Measurements from ENCODE around the gene HTR1D.

GRCh38 chr1:22536422-22536920 lies 26.8 kb upstream of the EPHA8 start:
- PRO-cap: no peak
- RAMPAGE, long total RNA: no peak
- RRBS: no CpG with 5 or more reads among the region's 10 CpGs

- PRO-cap: no peak
- RAMPAGE, long total RNA: no peak
- RRBS: 5% methylated on average over 6 of the region's 43 CpGs
Observed at GRCh38 chr1:22563664-22563966, 326 bp downstream of the EPHA8 start.

- PRO-cap: no peak
- RAMPAGE, long total RNA: no peak
- RRBS: no CpG with 5 or more reads among the region's 2 CpGs
Observed at GRCh38 chr1:22708668-22709054, 2.0 kb upstream of the EPHB2 start.

DNA sequence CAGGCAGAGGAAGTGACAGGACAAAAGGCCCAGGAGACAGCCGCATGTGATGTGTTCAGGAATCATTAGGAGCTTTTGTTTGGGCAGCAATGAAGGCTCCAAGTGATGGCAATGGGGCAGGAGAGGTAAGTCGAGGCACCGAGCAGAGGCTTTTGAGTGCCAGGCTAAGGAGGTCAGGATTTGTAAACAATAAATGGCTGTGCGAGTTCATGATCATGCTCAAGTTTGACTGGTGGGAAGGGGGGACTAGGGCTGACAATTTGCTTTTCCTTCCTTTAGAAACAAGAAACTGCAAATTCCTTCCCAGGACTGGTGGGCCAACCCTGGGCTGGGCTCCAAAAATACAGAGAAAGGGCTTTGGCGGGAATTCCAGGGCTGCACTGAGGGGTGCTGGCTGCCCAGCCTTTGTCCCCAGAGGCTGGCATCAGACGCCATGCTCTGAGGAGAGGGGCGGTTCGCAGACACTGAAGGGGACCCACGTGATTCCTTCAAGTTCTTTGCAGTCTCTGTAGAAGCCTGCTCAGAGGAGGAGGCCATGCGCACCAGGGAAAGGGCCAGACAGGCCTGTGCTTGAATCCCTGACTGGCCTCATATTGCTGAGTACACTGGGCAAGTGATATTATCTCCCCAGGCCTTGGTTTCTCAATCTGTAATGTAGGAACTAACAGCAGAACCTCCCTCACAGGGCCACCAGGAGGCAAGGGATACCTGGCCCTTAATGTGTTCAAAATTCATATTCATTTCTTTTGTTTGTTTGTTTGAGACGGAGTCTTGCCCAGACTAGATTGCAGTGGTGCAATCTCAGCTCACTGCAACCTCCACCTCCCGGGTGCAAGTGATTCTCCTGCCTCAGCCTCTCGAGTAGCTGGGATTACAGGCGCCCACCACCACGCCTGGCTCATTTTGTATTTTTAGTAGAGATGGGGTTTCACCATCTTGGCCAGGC lies 119.5 kb downstream of the EPHB2 start:
- PRO-cap: no peak
- RAMPAGE, long total RNA: no peak
- RRBS: no CpG with 5 or more reads among the region's 15 CpGs

DNA sequence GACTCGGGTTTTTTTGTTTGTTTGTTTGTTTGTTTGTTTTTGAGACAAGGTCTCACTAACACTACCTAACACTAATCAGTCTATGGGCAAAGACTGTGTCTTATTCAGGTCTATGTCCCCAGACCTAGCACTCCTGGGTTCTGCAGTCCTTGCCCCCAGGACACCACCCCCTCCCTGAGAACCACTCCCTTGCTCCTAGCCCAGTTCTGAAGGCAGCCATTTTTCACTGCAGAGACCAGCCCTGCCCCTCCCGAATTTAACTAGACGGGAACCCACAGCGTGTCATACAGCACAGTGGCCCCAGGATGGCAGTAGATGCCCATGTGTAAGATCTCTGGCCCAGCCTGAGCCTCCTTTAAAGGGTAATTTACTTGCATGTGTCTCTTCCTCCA lies 3.6 kb upstream of the LACTBL1 start:
- PRO-cap: no peak
- RAMPAGE, long total RNA: no peak
- RRBS: no CpG with 5 or more reads among the region's 4 CpGs

GRCh38 chr1:23093503-23093976 lies 74.3 kb downstream of the KDM1A start:
- PRO-cap: no peak
- RAMPAGE, long total RNA: no peak
- RRBS: no CpG with 5 or more reads among the region's 8 CpGs

DNA sequence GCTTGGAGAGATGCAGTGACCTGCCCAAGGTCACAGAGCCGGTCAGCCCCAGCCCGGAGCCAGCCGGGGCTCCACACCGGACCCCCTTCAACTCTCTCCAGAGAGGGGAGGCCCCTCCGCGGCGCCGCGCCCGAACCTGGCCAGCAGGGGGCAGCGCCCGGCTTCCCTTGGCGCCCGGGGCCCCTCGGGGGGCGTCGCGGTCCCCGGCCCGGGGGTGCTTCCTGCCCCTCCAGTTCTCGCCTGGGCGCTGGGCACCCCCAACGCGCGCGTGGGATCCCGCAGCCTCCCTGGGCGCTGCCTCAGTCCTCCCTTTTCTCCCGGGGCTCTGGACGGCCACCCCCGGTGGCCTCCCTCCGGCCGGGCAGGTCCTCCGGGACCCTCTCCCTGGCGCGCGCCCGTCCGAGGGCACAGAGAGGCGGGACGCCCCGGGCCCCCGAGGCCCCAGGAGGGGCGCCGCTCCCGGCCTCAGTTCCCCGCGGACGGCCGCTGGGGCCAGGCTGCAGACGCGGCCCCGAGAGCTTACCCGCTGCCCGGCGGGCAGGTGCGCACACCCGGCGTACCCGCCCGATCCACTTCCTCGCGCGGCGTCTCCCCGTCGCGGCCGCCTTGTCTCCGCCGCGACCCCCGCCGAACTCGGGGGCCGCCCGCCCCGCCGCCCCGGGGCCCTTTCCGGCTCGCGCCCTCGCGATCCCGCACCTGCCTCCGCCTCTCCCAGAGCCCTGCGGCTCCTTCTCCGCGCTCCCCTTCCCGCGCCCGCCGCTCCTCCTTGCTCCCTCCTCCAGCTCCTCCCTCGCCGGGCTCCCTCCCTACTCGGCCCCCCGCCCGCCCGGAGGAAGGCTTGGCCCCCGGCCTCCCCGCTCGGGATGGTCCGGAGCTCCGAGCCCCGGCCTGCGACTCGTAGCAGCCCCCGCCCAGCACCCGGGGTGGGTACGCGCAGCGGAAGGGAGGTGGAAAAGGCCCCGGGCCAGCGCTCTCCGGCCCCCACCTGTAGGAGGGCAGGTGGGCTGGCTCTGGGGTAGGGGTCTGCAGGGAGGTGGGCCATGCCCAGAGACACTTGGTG lies at the start of gene HTR1D:
Gene HTR1D, minus strand, starts transcription at position 735 of the 1,060 bp plus-strand sequence.
- PRO-cap: no peak
- RAMPAGE, long total RNA: no peak
- RRBS: 2% methylated on average over 56 of the region's 116 CpGs

DNA sequence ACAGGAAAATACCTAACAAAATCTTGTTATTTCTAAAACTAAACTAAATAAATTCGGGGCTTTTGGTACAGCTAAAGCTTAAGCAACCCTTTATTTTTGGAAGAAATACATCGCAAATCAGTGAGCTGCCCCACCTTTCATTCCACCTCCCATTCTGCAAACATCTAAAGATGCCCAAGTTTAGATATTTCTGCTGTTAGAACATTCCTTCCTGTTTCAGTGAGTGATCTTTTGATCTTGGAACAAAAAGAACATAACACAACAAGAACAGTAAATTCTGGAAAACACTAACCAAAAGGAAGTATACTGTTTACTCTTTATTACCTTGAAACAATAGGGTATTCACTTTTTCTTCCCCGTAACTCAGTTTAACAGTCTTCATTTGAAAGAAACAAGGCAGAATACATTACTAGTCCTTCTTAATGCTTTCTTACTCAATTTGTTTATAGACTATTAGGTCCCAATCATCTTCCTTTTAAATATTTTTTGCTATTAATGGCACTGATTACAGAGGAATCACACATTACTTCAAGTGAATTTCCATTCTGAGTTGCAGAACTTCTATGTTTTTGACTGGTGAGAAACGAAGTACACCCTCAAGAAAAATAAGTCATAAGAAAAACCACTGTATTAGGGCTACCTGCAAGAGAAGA lies 40.5 kb downstream of the HNRNPR start:
- PRO-cap: no peak
- RAMPAGE, long total RNA: no peak
- RRBS: no CpG with 5 or more reads among the region's 4 CpGs

- PRO-cap: no peak
- RAMPAGE, long total RNA: no peak
- RRBS: no CpG with 5 or more reads among the region's 4 CpGs
Observed at GRCh38 chr1:23321227-23321975, 22.7 kb downstream of the HNRNPR start.

- PRO-cap: no peak
- RAMPAGE, long total RNA: no peak
- RRBS: no CpG with 5 or more reads among the region's 11 CpGs
Observed at GRCh38 chr1:23366484-23367224, 3.0 kb downstream of the ZNF436 start.

DNA sequence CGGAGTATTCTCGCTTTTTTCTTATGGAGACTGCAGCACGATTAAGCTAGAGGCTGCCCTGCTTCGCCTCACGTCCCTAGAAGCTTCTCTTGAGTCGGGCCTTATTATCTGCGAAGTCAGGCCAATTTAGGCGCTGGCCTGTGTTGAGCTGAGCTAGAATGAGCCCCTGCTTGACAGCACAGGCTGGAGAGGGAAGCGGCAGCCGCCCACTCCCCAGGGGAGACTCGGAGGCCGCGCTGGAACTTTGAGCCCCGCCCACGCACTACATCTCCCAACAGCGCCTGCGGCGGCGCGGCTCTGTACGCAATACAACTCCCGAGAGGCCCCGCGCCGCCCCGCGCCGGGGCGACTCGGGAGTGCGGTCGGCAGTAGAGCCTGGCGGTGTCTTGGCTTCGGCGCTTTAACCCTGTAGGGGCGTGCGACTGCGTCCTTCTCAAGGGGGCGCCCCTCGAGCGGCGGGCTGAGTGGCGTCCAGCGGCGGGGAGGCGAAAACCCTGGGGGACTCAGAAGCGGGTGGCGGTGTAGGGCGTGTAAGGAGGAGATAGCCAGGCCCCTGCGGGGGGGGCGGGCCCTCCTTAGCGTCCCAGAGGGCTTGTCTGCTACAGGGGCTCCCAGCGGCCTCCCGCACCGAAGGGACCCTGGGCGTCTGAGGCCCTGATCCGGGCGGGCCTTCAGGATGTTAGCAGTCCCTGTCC lies 867 bp downstream of the ZNF436 start:
- PRO-cap: bidirectional peak, plus-strand start at position 318 of the sequence, minus-strand start at position 246 of the sequence
- RAMPAGE, long total RNA: no peak
- RRBS: no CpG with 5 or more reads among the region's 58 CpGs

GRCh38 chr1:23524646-23525672 lies 6.1 kb downstream of the E2F2 start:
- PRO-cap: no peak
- RAMPAGE, long total RNA: no peak
- RRBS: no CpG with 5 or more reads among the region's 13 CpGs

- PRO-cap: no peak
- RAMPAGE, long total RNA: no peak
- RRBS: no CpG with 5 or more reads among the region's 3 CpGs
Observed at GRCh38 chr1:23533046-23533501, 2.0 kb upstream of the E2F2 start.

GRCh38 chr1:23534798-23535267 lies 3.8 kb upstream of the E2F2 start:
- PRO-cap: no peak
- RAMPAGE, long total RNA: no peak
- RRBS: no CpG with 5 or more reads among the region's 4 CpGs

DNA sequence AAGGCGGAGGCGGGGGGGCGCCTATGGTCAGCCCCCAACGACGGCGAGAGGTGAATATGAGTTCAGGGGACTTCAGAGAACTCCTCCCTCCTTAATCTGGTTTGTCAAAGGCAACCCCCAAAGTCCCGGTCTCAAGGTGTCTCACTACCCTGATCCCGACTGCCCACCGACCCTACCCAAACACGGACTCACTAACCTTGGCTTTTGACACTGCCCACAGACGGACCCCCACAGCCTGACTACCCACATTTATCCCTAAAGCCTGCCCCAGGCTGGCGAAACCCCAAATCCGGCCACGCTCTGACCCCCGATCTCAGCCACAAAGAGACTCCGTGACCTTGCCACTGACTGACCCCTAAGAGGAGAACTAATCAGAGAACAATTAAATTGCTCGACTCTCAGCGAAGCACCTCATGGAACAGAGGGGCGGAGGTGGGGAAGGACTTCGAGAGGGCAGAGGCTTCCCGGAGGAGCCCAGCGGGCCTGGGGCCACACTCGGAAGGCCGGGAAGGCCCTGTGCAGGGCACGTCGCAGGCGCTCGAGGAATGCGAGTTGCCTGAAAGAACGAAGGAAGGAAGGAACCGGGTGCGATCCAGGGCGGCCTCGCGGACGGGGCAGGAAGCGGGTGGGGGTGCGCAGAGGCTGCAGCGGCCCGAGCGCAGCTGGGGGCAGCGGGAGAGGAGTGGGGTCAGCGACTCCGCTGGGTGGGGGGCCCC lies 5.1 kb downstream of the ID3 start:
- PRO-cap: no peak
- RAMPAGE, long total RNA: no peak
- RRBS: 2% methylated on average over 10 of the region's 44 CpGs

GRCh38 chr1:23554778-23555689 lies 4.3 kb downstream of the ID3 start:
- PRO-cap: bidirectional peak, plus-strand start at chr1:23555099, minus-strand start at chr1:23554903; unidirectional peak, minus-strand start at chr1:23555277
- RAMPAGE, long total RNA: no peak
- RRBS: 2% methylated on average over 34 of the region's 68 CpGs

GRCh38 chr1:23560424-23561082 lies 1.3 kb upstream of the ID3 start:
- PRO-cap: no peak
- RAMPAGE, long total RNA: no peak
- RRBS: no CpG with 5 or more reads among the region's 6 CpGs

DNA sequence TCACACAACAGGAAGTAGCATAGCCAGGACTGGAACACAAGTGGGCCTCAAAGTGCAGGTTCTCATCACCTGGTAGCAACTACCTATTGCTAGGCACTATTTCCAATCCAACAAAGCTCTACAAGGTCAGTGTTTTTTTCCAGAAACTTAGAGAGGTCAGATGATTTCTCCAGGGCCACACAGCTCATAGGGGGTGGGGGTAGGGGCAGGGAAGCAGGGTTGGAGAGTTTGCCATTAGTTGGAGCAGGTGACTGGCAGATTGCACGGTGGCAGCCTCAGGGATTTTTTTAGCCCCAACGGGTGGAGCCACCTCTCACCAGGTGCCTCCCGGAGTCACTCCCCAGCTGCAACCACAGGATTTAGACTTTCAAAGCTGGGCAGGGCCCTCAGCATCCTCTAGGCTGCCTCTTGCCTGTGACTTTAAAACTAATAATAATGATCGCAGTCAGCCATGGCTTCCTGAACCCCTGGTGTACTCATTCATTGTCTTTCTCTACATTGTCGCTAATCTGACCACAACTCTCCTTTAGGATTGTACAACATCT lies 52.6 kb upstream of the ID3 start:
- PRO-cap: no peak
- RAMPAGE, long total RNA: no peak
- RRBS: no CpG with 5 or more reads among the region's 5 CpGs

DNA sequence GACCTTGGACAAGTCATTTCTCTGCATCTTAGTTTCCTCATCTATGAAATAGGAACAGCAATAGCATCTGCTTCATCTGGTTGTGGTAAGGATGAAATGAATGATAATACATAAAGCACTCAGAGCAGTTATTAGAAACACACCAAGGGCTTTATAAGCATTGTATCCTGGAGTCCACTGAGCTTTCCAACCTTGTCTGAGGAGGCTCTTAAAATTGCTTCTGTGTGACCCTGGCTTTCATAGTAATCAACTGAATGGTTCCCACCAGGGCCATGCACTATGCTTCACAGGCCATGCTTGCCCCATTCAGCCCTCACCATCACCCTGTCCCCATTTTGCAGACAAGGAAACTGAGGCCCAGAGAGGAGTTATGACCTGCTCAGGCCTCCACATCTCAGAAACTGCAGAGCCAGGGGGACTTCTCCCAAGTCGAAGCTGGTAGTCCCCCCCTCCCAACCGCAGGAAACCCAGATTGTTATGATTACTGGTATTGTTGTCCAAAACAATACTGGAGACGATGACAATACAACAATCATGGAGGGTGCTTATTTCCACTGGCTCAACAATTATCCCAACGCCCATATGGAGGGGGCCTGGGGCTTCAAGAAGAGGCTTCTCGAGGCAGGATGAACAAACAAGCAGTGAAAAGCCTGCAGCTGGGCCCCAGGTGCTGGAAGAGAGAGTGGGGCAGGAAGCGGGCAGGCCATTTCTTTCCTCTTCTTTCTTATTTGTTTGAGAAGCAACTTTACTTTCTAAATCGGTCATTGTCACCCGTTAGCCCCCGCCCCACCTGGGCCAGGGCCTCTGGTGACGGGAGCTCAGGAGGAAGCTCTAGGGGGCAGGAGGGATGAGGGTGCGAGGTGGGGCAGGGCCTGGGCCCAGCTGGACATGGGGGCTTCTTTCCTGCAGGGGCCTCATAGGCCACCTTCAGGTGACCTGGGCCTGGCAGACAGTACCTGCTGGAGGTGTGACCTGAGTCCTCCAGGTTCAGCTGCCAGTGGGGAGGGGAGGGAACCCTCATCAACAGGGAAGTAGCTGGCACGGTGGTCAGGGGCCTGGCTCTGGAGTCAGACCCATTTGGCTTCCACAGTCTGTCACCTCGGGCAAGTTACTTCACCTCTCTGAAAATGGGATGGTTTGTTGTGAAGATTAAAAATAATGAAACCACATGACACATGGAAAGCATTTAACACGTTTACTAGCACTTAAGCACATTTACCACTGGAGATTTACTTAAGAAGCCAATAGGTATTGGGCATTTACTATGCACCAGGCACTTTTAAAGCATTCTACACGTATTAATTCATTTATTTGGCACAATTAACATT lies 53.7 kb upstream of the ID3 start:
- PRO-cap: no peak
- RAMPAGE, long total RNA: no peak
- RRBS: no CpG with 5 or more reads among the region's 15 CpGs

DNA sequence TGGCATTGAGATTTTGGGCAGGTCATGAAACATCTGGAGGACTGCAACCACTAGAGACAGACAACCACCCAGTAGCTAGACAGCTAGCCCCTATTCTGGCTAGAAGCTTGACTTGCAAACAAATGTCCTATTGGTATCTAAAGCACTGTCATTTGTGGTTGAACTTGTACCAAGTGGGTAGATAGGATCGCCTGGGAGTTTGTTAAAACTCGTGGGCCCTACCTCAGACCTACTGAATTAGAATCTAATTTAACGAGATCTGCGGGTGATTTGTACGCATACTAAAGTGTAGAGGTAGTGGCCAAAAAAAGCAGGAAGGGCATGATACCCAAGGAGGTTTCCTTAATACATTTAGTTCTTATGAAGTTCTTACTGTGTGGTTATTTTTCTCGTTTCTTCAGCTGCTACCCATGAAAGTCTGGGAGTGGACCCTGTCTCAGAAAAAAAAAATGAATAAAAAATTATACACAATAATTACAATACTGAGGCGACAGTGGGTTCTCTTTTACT lies 7.0 kb downstream of the RPL11 start:
- PRO-cap: no peak
- RAMPAGE, long total RNA: no peak
- RRBS: no CpG with 5 or more reads among the region's 7 CpGs